Daoy (cell line): ENCODE measurements around a stretch of chr17.

DNA sequence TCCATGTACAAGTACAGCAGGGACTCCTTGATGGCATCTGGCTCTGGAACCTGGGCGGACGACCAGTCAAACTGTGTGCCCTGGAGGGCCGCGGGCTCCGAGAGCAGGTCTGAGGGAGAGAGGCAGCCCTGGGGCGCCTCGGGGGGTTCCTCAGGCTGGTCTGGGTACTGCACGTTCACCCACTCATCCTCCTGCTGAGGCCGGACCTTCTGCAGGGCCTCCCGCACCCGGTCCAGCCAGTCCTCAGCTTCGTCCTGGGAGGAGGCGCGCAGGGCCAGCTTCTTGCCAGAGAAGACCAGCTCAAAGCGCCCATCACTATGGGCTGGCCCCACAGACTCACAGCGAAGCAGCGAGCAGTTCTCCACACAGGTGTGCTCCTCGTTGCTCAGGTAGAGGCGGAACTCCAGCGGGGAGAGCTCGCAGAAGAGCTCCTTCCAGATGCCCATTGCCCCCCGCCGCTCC, 21.1 kb upstream of the ARHGAP27 start:
- RAMPAGE, long total RNA: no peak

DNA sequence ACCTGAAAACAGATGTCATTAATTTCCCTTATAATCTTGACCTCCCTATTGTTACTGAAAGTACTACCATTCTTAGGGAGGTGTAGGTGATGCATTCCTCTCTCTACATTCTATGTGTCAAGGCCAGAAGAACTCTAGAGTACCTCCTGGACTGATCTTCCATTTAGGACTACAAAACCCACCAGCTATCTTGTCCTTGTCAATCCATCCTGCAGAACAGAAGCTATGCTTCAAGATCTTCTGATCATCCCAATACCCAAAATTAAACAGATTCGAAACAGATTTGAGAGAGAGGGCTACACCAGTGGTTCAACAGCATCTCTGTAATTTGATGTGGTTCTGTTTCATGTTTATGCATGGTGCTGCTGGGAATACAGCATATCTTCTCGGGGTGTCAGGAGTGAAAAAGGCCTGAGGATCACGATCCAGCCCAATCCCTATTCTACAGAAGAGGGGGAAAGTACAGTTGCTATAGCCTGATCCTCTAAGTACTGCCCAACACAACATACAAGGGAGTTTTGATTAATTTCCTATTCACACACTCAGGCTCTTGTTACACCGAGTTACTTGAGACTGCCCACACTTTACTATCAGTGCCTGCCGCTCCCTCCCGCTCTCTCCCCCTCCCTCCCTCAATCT, 89.0 kb upstream of the PLEKHM1 start:
- RAMPAGE, long total RNA: no peak

DNA sequence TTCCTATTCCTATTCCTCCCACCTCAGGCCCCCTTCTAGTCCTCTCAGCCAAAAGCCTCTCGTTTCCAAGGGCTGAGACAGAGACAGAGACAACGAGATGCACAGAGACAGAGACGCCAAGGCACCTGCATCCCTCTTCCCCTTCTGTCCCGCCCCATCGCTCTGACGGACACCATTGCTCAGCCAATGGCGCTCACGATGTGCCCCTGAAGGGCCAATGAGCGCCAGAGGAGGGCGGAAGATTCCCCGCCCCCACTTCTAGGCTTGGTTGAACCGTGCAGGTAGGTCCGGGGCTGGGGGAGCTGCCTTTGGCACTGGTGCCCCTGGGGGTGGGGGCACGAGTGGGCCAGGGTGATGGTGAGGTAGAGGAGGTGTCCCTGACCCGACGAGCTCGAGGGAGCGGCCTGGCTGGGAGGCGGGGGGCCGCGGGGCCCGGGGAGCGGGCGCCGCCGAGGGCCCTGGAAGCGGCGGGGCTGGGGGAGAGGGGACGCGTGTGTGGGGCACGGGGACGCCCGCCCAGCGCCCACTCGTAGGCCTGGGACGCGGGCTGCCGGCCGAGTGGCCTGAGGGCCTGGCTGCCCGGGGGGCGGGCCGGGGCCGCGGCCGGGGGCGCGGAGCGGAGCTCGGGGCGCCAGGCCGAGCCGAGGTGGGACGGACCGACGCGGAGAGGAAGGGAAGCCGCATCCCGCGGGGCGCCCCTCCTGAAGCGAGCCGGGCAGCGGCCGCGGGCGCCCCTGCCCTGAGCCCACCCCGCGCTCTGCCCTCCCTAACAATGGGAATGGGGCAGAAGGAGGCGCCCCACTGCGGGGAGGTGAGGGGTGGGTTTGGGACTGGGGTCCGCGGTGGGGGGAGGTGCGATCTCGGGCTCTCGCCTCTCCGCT, 129.8 kb upstream of the PLEKHM1 start:
- RAMPAGE, long total RNA: no peak

GRCh38 chr17:45784514-45785569, 722 bp downstream of the CRHR1 start:
- RAMPAGE, long total RNA: no peak

- RAMPAGE, long total RNA: no peak
Measured at GRCh38 chr17:46032693-46033224, 33.7 kb downstream of the STH start.

GRCh38 chr17:46034048-46034971, 35.3 kb downstream of the STH start:
- RAMPAGE, long total RNA: no peak

GRCh38 chr17:46036756-46037530, 37.9 kb downstream of the STH start:
- RAMPAGE, long total RNA: no peak

DNA sequence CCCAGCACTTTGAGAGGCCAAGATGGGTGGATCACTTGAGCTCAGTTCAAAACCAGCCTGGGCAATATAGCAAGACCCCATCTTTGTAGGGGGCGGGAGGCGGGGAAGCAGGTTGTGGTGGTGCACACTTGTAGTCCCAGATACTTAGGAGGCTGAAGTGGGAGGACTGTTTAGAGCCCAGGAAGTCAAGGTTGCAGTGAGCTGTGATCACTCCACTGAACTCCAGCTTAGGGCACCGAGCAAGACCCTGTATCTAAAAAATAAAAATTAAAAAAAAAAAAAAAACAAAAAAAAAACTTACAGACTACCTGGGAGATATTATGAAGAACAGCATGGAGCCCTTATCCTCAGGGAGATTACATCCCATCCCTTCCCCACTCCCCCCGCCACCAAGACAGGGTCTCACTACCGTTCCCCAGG, 48.5 kb downstream of the STH start:
- RAMPAGE, long total RNA: no peak

DNA sequence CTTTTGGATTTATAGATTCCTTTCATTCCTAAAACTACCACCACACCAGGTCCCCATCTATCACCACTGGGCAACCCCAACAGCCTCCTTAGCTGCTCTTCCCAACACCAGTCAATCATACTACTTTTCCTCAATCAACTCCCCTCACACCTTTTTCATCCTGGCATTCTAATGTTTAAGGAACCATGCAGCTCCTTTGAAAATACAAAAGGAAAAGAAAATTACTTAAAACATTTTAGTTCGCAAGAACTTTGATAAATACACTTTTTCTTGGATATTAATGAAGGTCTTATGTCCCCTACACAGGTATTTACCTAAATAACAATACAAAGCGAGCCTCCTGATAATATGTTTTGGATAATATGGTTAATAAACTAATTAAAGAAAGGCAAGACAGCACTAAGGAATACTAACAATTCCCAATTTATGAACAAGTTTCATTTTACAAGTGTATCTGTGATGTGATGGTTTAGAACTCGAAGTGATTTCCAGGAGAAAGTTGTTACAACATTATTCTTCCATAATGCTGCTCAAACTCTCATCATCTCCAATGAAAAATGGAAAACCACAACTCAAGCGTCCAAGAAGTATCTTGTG, 94.9 kb downstream of the KANSL1 start:
- RAMPAGE, long total RNA: no peak

DNA sequence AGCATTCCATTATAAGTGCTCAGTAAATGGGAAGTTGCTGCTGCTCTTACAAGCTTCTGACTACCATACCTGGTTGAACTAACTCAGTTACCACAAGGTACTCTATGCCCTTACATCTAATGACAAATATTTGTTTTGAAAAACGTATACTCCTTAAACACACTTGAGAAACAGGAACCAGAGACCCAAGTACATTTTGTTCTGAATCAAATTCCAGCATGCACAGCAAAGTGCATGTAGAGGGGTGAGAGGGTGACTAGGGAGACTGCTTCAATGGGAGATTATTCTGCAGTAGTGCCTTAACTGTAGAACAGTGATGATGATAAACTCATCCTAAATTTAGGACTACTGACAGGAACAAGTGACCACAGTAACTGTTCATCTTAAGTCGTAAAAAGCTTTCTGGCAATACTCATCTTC, 83.5 kb downstream of the KANSL1 start:
- RAMPAGE, long total RNA: no peak

DNA sequence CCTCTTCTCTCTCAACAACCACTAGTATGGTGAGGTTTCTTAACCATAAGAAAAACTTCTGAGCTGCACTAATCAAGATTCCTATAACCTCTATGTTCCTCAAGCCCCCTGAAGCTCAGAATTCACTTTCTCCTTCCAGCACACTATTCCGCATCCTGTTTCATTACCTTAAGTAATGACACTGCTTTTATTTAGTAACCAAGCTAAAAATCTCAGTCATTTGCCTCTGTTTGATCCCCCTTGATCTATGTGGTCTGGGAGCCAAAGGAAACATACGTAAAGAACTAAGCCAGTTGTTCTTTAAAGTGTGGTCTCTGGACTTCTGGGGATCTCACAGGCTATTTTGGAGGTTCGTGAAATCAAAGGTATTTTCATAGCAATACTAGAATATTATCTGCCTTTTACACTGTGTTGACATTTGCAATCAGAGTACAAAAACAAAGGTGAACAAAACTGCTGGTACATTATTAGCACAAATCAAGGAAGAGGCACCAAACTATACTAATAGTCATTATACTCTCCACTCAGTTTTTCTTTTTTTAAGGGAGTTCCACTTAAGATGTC, 19.9 kb downstream of the KANSL1 start:
- RAMPAGE, long total RNA: no peak

DNA sequence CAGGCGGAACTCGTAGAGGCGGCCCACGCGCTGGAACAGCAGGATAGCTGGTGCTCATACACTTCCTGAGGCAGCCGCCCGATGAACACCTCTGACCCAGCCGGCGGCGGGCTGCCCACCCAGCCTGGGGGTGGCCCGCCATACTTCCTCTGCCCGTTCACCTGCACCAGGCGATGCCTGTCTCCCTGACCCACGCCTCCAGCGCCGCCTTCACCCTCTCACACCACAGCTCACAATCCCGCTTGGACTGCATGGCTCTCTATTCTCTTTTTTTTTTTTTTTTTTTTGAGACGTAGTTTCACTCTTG, 34.6 kb upstream of the LRRC37A start:
- RAMPAGE, long total RNA: no peak

GRCh38 chr17:46756435-46757287, 61.8 kb downstream of the WNT3 start:
- RAMPAGE, long total RNA: no peak

DNA sequence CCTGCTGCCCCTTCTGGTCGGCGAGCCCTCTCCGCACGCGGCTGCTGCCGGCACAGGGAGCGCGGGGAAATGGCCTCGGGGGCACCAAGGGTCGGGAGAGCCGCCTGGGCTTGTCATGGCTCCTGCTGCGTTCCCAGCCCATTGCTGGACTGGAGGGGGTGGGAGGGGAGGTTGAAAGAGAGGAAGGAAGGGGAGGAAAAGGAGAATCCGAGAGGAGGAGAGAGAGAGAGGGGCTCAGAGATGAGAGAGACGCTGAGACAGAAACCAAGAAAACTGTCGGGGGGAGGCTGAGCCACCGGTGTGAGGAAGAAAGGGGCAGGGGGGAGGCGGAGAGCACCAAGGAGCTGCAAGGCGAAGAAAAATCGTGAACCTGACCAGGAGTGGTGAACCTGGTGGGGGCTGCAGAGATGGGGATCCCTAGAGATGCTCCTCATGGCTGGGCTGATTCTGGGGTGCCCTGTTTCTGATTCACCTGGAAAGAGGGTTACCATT, 1.7 kb upstream of the WNT3 start:
- RAMPAGE, long total RNA: no peak

GRCh38 chr17:46939704-46940733, 17.1 kb downstream of the GOSR2 start:
- RAMPAGE, long total RNA: no peak

DNA sequence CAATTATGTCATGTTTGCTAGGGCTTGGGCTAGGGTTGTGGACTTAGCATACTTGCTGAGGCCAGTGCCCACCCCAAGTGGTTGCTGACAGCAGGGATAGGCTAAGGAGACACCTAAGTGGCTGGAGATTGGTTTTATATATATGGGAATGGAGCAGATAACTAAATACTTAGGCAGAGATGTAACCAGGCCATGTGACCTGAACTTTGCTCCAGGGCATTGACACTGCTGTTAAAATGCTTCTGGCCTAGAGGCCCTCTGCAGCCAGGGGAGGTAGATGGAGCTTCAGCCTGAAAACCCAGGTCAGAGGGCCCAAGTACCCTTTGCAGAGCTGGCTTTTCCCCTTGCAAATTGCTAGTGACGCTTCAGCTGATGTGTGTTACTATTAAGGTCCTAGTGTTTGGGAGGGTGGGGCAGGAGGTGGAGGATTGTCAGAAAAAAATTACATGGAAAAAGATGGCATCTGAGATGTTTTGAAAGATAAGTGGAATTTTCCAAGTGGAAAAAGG, 1.4 kb upstream of the ITGB3 start:
- RAMPAGE, long total RNA: no peak

GRCh38 chr17:47708929-47709733, 15.2 kb downstream of the TBKBP1 start:
- RAMPAGE, long total RNA: no peak

GRCh38 chr17:47790728-47791588, 30.6 kb downstream of the OSBPL7 start:
- RAMPAGE, long total RNA: no peak

GRCh38 chr17:47819894-47820901, 1.4 kb downstream of the OSBPL7 start:
- RAMPAGE, long total RNA: no peak

DNA sequence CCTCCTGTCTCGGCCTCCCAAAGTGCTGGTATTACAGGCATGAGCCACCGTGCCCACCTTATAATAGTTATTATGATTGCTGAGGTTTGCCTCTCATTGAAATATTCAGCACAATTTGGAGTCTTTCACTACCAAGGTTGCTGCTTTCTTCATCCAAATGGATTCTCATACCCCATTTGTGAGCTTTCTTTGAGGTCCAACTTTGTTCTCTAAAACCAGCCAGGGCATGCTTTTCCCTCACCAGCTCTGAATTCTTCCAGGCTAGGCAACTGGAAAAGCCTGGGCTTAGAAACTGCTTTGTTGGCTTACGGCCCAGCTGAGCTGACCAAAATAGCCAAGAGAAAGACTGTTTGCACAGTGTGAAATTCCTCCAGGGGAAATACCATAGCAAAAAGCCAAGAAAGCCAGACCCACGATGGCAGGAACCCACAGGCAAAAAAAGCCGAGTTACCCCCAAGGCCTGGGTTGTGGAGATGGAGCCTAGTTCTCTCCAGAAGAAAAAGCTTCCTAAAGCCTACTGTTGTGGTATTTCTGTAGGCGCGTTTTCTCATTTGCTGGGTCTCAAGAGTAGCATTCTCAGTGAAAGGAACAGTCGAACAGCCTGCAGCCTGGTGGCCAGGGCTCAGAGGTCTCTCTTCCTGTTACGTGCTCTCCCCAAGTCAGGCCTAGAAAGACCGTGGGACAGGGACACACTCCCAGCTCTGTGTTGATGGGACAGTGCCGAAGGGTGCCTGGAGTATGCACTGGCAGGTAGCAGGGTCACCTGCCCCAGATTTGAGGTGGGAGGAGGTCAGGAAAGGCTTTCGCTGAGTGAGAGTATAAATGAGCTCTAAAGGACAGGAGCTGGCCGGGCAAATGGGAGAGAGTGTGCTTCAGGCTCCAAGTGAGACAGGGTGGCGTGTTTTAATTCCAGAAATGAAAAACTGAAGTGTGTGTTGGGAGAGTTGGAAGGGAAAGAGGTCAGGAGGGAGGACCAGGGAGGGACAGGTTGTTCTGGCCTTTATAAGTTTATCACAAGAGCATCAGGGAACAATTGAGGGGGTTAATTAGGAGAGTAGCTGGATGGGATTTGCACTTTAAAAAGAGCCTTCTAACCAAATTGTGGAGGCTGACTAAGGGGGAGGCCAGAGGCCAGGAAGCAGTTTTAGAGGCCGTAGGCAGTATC, 9.4 kb downstream of the SP2 start:
- RAMPAGE, long total RNA: no peak